ENCODE results near the gene TACC2.

DNA sequence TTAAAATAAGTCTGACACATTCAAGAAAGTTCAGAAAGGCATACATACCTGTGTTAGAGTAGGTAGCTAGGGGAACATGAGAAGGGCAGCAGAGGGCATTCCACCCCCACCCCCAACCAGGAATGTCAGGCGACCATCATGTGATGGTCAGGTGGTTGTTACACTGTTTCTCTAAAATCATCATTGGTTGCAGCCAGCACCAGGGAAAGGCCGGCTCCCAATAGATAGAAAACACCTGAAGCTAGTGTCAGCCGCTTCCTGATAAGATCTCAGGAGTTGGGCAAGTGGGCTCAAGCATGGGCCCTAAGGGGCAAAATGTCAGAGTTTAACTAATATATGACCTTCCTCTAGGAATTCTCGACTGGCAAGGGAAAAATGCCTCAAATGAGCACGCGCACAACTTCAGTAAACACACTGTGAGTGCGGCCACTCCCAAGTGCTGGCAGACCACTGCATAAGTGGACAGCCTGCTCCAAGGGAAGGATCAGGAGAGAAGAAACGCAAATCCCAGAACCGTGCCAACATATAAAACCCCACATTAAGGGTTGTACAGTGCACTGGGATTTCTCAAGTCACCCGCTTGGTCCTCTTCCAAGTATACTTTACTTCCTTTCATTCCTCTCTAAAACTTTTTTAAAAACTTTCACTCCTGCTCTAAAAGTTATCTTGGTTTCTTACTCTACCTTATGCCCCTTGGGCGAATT lies at the start of gene TACC2:
TSS of gene TACC2 (plus strand) at position 455 of the 704 bp plus-strand sequence.
- PRO-cap, result no peak

DNA sequence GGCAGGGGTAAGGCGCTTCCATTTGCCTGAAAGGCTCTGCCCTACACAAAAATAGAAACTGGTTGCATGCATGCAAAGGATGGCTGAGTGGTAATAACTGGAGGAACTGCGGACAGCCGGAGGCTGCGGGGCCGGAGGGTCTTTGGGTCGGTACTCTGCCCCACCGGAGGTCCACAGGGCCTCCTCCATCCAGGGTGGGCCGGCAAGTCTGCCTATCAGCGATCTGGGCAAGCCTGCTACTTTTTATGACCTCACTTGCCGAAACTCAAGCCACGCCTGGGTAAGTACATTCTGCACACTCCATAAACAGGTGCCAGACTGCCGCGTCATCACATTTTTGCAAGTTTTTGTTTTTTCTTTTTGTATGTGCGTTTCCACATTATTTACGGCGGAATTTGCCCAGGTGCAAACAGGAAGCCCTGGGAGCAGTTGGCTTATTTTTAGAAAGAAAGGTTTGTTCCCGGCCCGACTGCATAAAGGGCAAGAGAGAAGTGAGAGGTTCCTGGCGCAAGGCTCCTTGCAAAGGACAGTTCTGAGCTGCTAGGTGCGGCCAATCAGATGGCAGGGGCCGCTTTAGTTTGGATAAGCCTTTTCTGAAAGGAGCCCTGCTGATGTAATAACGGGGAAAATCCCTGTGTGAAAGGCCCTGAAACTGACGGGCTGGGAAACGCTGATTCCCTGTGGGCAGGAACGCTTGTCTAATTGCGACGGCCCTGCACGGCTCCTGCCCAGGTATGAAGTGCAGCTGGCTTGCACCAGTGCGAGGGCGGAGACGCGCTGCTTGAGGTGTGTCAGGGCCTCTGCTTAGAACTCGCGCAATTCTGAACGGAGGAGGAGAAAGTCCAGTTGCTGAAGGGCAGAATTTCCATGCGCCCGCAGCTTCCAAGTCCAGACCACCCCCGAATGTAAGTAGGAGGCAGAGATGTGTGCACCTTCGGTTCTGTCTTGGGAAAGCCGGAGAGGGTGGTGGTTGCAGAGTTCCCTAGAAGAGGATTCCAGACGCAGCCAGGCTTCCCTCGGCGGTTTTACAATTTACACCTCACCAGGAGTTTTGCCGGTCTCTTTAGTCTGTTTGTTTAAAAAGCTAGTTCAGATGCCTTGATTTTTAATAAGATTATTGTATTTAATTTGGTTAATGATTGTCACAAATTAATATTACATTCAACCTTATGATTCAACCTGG lies 30.4 kb downstream of the TACC2 start:
- PRO-cap, result bidirectional peak, plus-strand start at position 666 of the sequence, minus-strand start at position 493 of the sequence; bidirectional peak, plus-strand start at position 758 of the sequence, minus-strand start at position 736 of the sequence

GRCh38 chr10:122052744-122053160 lies 63.8 kb downstream of the TACC2 start:
- PRO-cap, result no peak

DNA sequence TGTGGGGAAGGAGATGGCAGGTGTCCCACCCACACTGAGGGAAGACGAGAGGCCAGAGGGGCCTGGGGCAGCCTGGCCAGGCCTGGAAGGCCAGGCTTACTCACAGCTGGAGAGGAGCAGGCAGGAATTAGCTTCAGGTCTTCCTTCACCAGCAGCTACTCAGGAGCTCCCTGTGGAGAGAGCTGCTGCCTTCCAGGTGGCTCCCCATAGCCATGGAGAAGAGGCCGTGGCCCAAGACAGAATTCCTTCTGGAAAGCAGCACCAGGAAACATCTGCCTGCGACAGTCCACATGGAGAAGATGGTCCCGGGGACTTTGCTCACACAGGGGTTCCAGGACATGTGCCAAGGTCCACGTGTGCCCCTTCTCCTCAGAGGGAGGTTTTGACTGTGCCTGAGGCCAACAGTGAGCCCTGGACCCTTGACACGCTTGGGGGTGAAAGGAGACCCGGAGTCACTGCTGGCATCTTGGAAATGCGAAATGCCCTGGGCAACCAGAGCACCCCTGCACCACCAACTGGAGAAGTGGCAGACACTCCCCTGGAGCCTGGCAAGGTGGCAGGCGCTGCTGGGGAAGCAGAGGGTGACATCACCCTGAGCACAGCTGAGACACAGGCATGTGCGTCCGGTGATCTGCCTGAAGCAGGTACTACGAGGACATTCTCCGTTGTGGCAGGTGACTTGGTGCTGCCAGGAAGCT lies 98.2 kb downstream of the TACC2 start:
- PRO-cap, result no peak

DNA sequence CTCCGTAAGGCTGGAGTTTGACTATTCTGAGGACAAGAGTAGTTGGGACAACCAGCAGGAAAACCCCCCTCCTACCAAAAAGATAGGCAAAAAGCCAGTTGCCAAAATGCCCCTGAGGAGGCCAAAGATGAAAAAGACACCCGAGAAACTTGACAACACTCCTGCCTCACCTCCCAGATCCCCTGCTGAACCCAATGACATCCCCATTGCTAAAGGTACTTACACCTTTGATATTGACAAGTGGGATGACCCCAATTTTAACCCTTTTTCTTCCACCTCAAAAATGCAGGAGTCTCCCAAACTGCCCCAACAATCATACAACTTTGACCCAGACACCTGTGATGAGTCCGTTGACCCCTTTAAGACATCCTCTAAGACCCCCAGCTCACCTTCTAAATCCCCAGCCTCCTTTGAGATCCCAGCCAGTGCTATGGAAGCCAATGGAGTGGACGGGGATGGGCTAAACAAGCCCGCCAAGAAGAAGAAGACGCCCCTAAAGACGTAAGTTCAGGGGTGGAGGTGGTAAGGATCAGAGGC lies 59.8 kb upstream of the BTBD16 start:
- PRO-cap, result no peak

- PRO-cap, result no peak
These were observed 40.1 kb upstream of the BTBD16 start for GRCh38 chr10:122230966-122231388.

GRCh38 chr10:122290811-122291140 lies 19.7 kb downstream of the BTBD16 start:
- PRO-cap, result no peak

- PRO-cap, result no peak
These were observed 36.9 kb downstream of the BTBD16 start for GRCh38 chr10:122307548-122308782.

GRCh38 chr10:122309955-122310721 lies 39.0 kb downstream of the BTBD16 start:
- PRO-cap, result no peak

DNA sequence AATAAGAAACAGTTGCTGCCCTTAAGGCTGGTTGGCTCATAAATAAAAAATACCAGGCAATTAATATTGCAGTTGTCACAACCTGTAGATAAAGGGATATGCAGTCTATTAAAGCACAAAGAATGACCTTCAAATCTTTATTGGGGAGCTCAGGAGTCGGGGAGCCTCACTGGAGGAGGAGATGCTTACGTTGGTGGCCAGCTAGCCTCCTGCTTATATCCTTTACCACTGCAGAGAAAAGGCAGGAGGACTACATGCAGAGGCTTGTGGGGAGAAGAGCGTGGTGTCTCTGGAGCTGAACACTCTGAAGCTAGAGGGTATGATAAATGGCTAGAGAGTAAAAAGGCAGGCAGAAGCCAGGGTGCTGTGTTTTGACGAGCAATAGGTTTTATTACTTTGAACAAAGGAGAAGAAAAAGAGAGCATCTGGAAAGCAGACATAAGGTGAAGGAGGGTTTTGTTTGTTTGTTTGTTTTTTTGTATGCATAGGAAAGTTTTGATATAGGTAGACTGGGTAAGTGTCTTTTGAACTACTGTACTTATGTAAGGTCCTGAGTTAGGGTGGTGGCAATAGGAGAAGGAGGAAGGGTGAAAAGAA lies 26.5 kb downstream of the PLEKHA1 start:
- PRO-cap, result no peak

GRCh38 chr10:122441786-122442392 lies 12.6 kb upstream of the ARMS2 start:
- PRO-cap, result no peak

DNA sequence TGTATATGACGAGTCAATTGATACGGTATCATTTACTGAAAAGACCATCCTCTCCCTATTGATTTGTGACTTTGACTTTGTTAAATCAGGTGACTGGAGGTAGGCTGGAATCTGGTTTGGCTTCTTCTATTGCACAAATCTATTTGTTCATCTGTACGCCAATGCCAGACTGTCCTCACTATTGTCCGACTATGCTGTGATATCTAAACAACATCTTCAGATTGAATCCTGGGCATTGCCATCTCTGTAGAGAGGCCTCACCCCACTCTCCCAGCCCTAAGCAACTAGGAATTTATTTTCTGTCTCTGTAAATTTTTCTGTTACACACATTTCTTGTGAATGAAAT lies 5.2 kb upstream of the ARMS2 start:
- PRO-cap, result no peak

- PRO-cap, result no peak
These were observed 33.8 kb downstream of the HTRA1 start for GRCh38 chr10:122494747-122495955.

DNA sequence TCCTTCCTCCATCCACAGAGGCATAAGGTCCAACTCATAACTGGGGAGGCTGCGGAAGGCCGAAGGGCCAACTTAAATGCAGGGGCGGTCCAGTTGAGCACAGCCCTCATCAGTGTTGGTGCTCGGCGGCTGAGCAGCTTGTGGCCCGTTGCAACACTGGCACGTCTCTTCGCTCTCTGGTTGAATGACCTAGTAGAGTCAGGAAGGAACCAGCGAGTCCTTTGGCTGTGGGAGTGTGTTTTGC lies 44.9 kb upstream of the DMBT1 start:
- PRO-cap, result no peak

DNA sequence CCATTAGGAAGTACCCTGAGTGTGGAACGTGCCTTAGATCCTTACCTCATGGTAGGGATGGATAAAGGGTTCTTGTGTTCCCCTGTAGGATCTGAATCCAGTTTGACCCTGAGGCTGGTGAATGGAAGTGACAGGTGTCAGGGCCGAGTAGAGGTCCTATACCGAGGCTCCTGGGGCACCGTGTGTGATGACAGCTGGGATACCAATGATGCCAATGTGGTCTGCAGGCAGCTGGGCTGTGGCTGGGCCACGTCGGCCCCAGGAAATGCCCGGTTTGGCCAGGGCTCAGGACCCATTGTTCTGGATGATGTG lies 31.6 kb downstream of the DMBT1 start:
- PRO-cap, result no peak

DNA sequence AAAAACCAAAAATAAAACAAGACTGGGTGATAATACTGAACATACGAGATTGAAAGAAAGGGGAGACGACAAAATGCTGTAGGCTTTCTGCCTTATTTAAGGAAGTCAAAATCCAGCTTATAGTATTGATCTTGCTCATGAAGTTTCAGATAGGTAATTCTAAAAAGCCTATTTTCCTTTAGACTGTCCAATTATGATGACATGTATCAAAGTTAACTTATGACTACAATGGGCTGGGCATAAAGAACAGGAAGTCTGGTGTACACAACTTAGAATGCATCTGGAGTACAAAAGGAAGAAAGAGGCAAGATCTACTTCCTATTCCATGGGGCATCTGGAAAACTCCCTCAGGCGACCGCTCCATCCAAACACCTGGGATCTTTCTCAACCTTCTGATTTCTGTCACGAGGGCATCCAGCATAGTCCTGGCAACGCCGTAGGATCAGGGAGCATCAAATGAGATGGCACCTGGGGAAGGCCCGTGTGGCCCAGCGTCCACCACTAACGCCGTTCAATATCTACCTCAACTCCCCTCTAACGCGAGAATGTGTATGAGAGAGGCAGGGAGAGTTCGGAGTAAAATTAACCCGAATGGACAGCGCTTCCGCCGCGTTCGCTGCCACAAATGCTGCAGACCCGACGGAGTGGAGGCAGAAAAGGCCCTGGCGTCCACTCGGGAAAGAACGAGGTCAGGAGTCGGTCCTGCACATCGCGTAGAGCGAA lies 472 bp downstream of the FAM24B start:
- PRO-cap, result no peak

GRCh38 chr10:123808955-123809326 lies 82.7 kb downstream of the CPXM2 start:
- PRO-cap, result no peak

- PRO-cap, result no peak
These were observed 29.4 kb downstream of the CHST15 start for GRCh38 chr10:124063649-124064754.

DNA sequence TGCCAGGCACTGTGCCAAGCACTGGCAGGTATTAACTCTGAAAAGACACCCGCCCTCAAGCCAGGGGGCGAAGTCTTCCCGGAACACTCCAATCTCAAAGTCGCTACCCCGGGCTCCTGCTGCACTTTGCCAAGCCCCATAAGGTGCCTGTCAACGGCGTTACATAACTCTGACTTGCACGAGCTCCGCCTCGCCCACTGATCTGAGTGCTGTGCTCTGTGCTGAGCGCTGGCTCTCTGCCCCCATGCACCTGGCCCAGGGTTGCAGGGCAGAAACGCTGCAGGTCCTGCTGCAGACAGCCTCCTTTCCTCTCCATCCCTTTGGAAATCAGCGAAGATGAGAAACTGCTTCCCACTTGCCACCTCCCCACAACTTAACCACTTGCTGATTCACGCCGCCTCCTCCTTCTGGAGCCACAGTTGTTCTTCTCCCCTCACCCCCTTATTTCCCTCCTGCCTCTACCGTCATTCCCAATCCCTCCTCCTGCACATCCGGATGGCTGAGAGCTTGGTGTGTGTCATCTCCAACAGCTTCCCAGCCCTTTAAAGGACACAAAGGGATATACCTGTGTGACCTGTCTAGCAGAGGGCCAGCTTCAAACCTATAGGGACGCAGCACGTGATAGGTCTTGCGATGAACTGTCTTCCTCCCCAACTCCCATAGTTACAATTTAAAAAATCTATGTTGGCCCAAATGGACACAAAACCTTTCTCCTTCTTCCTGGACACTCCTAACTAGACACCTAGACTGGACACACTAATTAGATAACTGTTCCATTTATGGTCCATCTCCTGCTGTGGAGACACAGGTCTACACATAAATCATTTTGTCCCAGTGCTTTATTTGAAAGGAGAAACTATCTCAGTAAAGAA lies 5.0 kb downstream of the CHST15 start:
- PRO-cap, result no peak

DNA sequence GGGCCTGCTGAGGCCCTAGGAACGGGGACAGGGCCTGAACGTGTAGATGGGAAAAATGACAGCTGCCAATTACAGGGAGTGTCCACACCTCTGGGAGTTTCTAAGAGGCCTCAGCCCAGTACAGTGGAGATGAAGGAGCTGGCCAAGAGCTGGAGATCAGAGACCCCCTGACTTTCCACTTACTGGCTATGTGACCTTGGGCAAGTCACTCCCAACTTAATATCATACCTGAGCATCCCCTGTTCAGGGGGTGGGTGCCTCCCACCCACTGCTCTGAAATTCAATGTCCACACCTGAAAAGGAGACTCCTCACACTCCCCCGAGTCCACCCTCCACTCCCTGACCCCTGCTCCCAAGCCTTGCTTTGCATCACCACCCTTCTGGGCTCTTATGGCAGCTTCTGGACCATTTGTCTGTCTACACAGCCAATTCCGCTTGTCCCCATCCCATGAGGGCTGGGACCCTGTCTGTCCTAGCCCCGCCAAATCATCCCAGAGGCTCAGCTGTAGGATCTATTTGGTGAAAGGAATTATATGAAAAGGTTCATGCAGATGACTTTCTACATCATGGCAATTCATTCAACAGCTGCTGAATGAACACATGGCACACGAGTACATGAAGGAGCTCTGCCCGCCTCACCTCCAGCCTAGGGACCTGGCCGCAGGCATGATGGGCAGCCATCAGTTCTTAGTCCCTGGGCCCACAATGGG lies 3.9 kb downstream of the CHST15 start:
- PRO-cap, result no peak

Measured in sternocleidomastoid (tissue), 1 donor.